Bronchus fibroblast of lung (primary cell): ENCODE measurements around the genes GOLGA3 and ZNF268.

GRCh38 chr12:132788708-132789508 lies 27.3 kb upstream of the ANKLE2 start:
- RAMPAGE, long total RNA = no peak

- RAMPAGE, long total RNA = no peak
Observed at GRCh38 chr12:132795597-132796427, 32.9 kb downstream of the GOLGA3 start.

GRCh38 chr12:132823947-132824945 lies 4.4 kb downstream of the GOLGA3 start:
- RAMPAGE, long total RNA = no peak

DNA sequence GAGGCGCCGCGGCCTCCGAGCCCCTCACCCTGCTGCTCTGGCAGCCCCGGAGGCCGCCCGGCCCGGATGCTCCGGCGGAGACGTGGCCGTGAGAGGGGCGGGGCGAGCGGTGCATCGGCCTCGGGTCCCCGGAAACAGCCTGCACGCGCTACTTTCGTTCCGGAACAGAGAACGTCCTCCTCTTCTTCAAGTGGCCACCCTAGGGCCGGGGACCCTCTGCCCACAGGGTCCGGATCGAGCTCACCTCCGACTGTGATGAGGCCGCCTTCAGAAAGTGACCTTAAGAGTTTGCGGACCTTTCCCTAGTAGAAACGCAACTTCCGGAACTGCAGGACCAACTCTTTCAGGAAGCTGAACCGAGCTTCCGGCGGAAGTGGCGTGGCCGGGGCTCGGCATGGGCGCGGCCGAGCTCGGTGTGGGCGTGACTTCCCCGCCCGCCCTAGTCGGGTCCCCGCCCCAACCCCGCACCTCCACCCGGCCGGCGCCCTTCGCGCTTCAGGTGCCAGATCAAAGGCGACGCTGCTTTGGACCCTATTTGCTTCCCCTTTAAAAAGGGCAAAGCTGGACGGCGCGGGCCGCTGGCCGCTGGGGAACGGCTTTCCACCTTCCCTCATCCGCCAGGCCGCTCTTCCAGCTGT lies at the start of gene GOLGA3:
Gene GOLGA3, minus strand, starts transcription at position 95 of the 638 bp plus-strand sequence.
- RAMPAGE, long total RNA = no peak

- RAMPAGE, long total RNA = no peak
Observed at GRCh38 chr12:132976966-132977277, 9.2 kb upstream of the ZNF26 start.

DNA sequence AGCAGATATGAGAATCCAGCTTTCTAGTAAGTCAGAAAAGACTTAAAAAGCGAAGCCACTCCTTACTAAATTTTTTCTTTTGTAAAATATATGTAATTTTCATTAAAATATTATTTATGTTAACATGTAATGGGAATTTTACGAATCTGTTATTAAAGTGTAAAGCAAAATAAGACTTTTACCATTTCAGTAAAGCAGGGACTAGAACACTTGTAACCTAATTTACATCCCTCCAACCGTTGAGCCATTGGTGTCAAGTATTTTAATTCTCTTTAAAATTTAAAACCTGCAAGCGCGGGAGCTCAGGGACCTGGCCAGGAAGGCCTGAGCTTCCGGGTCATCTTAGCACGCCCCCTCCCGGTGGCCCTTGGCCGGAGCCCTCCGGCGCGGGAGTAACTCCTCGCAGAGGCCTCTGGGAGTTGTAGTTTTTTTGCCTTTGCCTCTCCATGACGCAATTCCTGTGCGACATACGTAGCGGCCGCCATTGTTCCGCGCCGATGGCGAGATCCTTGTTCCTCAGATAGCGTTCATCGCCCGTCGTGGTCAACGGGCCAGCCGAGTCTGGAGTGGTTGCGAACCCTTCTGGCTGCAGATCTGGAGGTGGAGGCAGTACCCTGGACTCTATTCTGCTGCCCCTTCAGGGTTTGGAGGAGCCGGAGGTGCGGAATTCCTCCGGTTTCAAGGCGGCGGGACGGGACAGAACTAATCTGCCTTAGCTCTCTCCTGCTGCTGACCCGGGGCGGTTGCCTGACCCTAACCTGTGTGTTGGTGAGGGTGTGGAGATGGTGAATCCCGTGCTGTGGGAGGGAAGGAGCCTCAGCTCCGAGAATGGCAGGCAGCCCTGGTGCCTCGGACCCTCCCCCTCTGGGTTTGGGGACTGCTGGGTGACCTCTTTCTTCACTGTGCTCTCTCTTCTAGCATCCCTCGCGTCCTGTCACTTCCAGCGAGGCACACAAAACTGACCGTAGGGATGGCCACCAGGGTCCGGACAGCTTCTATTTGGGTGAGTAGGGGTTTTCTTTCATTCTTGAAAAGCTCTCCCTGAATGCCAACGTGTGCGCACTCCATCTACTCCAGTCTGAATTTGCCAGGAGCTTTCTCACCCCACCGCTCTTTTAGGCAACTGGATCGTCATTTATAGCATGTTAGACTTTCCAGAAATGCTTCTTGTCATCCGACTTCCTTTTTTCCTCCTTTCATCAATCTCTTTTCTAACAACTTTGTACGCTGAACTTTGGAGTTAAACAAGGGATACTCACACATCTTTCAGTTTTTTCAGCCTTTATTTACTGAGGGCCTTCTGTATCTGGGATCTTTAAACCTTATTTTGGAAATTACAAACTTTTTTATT lies at the start of gene ZNF268:
Gene ZNF268, plus strand, starts transcription at position 468 of the 1,351 bp plus-strand sequence.
- RAMPAGE, long total RNA = no peak